SK-N-DZ (cell line): Measurements from ENCODE around the genes HMCN1 and PRG4.

DNA sequence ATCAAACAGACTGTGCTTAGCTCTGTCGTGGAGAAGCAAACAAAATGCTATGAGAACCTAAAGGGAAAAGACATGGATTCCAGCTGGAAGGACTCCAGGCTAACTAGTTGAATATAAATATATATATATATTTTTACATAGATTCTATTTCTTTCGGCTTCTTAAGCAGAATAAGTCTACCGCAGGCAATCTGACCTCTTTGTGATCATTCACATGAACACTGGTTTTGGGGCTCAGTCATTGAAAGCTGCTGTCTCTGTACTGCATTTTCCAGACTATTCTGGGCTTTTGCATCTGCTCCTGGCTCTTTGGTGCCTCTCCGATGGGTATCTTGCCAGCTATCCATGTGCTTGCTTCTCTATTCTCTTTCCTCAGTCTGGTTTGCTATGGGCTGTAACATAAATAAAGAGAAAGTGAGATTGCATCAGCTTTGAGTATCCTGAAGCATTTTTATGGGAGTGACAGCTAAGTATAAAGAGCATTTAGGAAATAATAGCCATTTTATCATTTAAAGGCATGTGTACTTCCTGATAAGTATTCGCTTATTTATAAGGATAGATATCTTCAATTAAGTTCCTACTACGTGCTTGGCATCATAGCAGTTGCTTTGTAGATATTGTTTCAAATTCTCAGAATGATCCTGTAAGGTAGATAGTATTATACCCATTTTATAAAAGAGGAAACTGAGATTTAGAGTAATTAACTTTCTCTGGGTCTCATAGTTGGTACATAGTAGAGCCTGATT, 70.7 kb downstream of the C1orf21 start:
RAMPAGE:
- cytosol, long total RNA: no peak
- nucleus, long total RNA: no peak

DNA sequence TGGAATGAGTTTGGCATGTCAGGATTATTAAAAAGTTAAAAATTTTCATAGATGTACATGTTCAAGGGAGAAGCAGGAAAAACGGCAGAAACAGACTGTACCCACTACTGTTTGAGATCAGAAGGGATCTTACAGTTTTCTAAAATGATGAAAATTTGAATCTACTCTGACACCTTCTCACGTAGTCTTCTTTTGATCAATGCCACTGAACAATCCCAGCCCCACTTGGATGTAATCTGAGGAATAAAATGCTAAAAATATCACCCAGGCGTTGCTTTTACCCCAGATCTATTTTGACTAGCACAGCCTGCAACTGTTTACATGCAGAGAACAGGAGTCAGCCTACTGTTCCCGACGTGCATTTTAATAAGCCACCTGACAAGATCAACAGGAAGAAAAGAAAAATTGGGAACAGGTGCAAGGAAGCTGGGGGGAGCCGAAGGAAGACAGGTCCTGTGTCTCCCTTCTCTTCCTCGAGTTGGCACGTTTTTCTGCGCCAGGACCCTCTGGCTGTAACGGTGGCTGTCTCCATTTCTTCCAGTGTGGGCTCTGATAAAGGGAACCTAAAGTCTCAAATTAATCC, 117.1 kb downstream of the C1orf21 start:
RAMPAGE:
- cytosol, long total RNA: no peak
- nucleus, long total RNA: no peak

RAMPAGE:
- cytosol, long total RNA: no peak
- nucleus, long total RNA: no peak
These were observed 177.7 kb downstream of the EDEM3 start for GRCh38 chr1:184576688-184577550.

GRCh38 chr1:184629302-184629804, 125.3 kb downstream of the EDEM3 start:
RAMPAGE:
- cytosol, long total RNA: no peak
- nucleus, long total RNA: no peak

DNA sequence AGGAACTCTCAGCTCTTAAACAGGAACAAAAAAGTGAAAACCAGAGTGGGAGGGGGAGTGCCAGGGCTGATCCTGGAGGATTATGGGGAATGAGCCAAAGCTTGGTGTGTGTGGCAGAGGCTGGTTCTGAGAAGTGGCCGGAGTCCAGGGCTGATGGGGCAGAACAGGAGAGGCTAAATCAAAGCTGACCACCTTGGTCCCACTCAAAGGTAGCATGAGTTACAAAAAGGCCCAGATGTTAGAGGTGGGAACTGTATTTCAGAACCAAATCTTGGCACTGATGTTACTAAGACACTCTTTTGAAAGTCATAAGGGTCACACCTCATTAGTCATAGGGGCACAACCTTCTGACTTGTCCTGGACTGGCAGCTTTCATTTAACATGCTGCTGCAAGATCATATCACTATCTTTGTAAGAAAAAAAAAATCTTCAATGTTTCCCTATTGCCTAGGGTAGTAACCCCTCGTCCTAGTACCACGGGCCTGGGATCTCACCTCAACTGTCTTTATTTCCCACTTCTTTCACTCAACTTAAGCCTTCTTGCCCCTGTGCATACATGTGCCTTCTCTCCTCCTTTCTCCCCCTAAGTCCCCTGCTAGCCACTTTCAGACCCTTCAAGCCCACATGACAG, 69.2 kb downstream of the NIBAN1 start:
RAMPAGE:
- cytosol, long total RNA: no peak
- nucleus, long total RNA: no peak

DNA sequence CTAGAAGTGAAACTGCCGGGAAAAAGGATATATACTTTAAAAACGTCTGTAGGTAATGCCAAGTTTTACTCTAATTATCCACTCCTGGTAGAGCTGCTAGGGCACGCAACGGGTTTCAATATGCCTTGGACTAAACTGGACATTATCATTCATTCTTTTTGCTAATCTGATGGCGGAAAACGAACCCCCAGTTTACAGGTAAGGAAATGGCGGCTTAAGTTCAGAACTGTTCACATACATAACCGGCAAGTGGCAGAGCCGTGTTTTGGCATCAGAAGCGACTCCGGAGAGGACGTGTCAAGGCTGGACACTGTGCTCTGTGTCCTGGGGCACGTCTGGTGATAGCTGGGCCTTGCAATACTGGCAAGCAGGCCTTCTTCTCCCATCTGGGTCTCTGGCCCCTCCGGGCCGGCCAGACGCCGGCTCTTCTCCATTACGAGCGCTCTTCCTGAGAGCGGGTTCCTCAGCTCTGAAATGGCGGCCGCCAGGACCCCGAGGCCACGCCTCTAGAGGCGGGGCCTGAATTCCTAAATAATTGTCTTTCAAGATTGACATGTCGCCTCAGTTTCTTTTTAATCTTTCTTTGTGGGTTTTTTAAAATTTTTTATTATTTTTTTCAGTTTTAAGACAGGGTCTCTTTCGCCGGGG, 8.9 kb downstream of the RNF2 start:
RAMPAGE:
- cytosol, long total RNA: no peak
- nucleus, long total RNA: no peak

GRCh38 chr1:185065961-185066579, 20.7 kb downstream of the RNF2 start:
RAMPAGE:
- cytosol, long total RNA: no peak
- nucleus, long total RNA: no peak

GRCh38 chr1:185165761-185166051, 8.7 kb downstream of the SWT1 start:
RAMPAGE:
- cytosol, long total RNA: no peak
- nucleus, long total RNA: no peak

DNA sequence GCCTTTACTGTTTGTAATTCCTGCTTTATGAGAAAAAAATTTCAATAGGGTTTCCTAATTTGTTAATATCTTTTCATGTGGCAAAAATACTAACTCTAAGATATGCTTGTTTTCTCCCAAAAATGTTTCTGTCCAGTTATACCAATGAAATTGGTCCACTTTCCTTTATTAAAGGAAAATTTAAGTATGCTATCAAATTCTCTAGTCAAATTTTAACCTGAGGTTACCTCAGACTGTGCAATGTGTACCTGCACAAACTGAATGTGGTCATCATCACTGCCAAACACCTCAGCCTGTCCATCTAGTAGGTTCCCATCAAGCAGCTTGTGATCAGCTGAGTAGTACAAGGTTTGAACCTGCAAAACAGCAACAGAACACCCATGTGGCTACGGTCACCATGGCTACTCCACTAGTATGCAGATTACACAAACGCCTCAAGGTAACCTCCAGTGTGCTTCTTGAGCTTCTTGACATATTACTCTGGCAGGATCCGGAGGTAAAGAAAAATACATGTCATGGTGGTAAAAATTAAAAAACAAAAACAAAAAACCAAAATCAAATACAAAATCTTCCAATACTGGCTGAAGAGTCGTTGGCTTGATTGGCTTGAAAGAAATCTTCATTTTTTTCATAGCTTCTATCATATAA, 11.6 kb downstream of the IVNS1ABP start:
RAMPAGE:
- cytosol, long total RNA: no peak
- nucleus, long total RNA: no peak

DNA sequence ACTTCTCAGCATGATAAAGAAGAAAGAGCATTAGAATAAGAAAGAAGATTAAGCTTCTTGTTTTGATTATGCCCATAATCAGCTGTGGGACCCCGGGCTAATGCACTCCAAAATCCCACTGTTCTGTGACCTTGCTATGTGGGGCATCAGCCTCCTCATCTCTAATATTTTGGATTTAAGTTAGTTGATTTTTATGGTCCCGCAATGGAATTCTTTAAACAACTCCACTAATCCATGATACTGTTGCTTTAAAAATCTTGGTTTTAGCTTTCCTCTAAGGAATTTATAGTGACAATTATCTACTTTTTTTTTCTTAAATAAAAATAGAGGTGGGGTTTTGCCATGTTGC, 57.6 kb upstream of the IVNS1ABP start:
RAMPAGE:
- cytosol, long total RNA: no peak
- nucleus, long total RNA: no peak

DNA sequence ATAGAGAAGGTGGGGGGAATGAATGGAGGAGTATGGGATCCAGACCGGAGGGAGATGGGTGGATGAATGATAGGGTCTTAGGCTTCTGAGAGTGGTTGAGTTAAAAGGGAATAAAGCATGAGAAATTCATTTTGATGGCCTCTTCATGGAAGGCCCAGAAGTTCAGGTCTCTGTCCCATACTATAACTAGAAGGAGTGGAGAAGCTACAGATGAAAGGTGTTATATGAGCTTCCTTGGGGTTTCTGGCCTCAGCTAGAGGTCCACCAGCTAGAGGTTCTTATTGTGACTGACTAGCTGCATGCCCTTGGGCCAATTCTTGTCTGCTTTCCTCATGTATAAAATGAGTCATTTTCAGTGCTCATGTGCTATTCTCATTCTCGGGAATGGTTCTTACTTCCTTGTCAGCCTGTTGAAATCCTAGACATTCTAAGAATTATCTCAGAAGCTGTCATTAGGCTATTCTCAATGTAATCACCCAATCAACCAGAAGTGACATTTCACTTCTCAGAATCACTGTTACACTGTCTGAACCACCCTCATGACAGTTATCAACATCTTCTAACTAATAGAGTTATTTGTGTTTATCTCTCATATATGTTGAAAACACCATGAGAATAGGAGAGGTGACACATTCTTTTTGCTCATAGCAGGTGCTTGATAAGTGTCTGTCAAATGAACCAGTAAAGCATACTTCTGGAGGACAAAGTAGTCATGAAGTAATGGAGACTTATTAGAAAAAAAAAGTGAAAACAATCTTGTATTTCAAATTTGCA, 122.7 kb upstream of the IVNS1ABP start:
RAMPAGE:
- cytosol, long total RNA: no peak
- nucleus, long total RNA: no peak

DNA sequence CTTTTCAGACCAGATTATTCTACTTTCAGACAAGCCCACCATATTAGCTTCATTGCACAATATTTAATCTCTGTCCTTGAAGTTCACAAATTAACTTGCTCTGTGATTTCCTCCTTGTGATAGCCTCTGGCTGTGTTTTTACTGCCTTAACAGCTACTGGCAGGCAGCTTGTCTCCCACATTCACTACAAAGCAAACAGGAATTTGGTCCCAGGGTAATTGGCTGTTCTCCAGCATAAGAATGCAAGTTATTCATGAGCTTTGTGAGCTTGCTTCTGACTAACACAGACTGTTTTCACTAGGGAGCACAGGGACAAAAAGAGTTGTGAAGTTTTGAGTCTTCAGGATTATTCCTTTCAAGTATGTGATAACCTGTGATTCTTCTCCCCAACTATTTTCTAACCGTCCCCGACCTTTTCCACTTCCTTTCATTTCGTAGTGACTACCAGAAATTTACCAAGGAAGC, 87.9 kb upstream of the HMCN1 start:
RAMPAGE:
- cytosol, long total RNA: no peak
- nucleus, long total RNA: no peak

DNA sequence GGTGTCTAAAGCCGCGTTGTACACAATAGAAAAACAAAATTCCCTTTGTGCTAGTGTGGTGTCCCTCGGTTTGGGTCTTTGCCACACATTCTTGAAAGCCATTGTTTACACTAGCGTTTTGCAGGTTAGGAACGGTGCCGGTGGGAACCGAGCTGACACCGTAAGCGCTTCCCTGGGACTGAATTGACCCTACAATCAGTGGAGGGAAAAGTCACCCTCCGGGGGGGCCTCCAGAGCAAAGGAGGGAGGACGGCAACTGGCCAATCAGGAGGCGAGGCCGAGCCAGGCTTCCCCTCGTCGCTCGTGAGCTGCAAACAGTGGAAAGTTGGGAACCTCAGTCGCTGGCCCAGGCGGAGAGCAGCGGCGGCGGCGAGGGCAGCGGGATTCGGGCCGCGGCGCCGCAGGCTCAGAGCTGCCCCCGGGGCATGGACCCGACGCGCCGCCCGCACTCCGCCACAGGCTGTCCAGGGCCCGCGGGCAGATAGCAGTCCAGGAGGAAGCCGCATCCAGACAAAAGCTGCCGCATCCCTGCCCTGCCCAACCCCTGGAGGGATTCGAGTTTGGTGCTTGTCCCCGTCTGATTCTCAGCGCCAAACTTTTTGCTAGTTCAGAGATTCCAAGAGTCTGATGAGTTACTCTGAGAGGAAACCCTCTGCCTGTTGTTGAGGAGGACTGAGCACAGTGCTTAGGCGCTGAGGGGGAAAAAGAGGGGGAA, at the start of gene HMCN1:
Gene HMCN1, plus strand, starts transcription at position 337 of the 715 bp plus-strand sequence.
RAMPAGE:
- cytosol, long total RNA: no peak
- nucleus, long total RNA: no peak

DNA sequence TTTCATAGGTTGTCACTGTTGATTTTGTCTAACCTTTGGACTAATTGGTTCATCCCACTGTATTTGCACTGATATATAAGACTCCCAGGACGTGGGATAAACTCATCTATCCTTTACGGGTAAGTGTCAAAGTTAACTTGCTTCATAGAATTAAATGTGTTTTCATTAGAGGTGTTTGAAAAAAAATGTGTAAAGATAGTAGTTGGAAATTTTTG, at the start of gene PRG4:
Gene PRG4, plus strand, starts transcription at position 105 of the 215 bp plus-strand sequence.
RAMPAGE:
- cytosol, long total RNA: no peak
- nucleus, long total RNA: no peak

DNA sequence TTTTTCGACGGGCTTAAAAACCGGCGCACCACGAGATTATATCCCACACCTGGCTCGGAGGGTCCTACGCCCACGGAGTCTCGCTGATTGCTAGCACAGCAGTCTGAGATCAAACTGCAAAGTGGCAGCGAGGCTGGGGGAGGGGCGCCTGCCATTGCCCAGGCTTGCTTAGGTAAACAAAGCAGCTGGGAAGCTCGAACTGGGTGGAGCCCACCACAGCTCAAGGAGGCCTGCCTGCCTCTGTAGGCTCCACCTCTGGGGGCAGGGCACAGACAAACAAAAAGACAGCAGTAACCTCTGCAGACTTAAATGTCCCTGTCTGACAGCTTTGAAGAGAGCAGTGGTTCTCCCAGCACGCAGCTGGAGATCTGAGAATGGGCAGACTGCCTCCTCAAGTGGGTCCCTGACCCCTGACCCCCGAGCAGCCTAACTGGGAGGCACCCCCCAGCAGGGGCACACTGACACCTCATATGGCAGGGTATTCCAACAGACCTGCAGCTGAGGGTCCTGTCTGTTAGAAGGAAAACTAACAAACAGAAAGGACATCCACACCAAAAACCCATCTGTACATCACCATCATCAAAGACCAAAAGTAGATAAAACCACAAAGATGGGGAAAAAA, 42.5 kb downstream of the PTGS2 start:
RAMPAGE:
- cytosol, long total RNA: no peak
- nucleus, long total RNA: no peak

GRCh38 chr1:186781681-186782059, 47.1 kb upstream of the PLA2G4A start:
RAMPAGE:
- cytosol, long total RNA: no peak
- nucleus, long total RNA: no peak

DNA sequence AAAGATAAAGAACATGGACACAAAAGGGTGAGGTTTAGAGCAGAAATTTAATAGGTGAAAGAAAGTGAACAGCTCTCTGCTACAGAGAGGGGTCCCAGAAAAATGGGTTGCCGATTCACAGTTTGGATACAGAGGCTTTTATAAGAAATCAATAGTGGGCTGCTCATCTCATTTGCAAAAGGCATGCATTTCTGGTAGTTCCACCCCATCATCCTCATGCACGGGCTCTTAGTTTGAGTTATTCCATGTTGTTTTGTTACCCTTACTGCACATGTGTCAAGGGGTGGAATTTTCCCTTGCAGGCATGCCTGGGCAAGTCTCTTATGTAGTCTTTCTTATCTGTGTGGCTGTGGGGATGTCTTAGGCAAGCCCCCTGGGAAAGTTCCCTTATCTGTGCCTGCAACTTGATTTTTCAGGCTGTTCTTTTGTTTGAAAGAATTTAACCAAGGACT, 579.3 kb downstream of the PLA2G4A start:
RAMPAGE:
- cytosol, long total RNA: no peak
- nucleus, long total RNA: no peak

DNA sequence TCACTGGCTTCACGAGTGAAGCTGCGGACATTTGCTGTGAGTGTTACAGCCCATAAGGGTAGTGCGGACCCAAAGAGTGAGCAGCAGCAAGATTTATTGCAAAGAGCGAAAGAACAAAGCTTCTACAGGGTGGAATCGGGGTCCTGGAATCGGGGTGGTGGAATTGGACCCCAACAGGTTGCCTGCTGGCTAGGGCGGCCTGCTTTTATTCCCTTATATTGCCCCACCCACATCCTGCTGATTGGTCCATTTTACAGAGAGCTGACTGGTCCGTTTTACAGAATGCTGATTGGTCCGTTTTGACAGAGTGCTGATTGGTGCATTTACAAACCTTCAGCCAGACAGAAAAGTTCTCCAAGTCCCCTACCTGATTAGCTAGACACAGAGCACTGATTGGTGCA, 1580.3 kb downstream of the BRINP3 start:
RAMPAGE:
- cytosol, long total RNA: no peak
- nucleus, long total RNA: no peak

RAMPAGE:
- cytosol, long total RNA: no peak
- nucleus, long total RNA: no peak
These were observed 44.5 kb upstream of the RGS1 start for GRCh38 chr1:192531100-192531445.

DNA sequence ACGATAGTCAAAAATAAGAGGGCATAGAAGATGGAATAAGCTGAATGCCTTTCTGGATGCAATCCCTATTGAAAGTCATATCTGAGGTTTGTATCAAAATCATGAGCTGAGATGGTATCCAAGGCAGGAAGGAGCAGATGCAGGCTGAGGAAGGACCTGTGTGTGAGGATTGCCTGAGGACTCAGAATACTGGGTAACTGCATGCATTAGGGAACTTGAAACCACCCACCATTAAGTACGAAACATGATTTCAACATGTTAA, 29.6 kb upstream of the RGS1 start:
RAMPAGE:
- cytosol, long total RNA: no peak
- nucleus, long total RNA: no peak